Airway epithelial cell (primary cell): ENCODE data around the genes POLR1E, FRMPD1 and TRMT10B.

- RAMPAGE, long total RNA, result no peak
These were observed 1.3 kb downstream of the PAX5 start for GRCh38 chr9:37032588-37033407.

- RAMPAGE, long total RNA, result no peak
These were observed 41.1 kb upstream of the ZCCHC7 start for GRCh38 chr9:37079280-37079639.

DNA sequence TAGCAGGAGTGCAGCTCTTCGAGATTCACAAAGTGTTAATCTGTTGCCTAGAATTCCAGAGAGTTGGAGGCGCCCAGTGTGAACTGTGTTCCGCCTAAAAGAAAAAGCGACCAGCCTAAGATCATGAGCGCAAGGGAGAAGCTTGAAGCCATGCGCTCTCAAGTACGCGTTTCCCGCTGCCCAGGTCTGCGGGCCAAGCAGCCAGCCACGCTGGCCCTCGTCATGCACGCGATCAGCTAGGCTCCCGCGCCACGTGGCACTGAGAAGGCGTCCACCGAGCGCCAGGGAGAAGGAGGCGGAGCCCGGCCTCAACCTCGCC, 514 bp upstream of the ZCCHC7 start:
- RAMPAGE, long total RNA, result no peak

GRCh38 chr9:37149497-37150841, 29.6 kb downstream of the ZCCHC7 start:
- RAMPAGE, long total RNA, result no peak

DNA sequence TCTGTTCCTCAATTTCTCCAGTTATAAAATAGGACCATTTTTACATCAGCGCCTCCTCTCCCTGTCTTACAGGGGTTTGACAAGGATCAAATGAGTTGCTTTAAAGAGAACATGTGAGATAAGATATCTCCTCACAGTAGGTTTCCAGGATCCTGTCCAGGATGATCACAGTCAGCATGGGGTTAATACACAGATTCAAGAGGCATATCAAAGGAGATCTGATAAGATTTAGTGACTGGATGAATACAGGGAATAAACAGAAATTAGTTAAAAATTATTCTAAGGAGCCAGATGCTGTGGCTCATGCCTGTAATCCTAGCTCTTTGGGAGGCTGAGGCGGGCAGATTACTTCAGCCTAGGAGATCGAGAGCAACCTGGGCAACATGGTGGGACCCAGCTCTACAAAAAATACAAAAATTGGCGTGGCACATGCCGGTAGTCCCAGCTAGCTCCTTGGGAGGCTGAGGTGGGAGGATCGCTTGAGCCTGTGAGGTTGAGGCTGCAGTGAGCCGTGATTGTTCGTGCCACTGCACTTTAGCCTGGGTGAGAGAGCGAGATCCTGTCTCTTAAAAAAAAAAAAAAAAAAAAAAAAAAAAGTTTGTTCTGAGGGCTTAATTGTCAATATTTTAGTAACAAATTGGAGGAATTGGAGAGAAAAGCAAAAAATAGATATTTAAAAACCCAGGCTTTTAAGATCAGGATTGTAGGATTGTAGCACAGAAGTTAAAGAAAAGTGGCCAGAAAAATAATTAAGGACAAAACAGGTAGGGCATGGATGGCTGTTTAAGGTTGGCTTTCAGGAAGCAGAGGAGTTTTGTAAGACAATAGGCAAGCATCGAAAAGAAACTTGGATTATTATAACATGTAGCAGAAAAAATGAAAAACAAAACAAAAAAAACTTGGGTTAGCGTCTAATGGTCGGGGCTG, 138.1 kb downstream of the ZCCHC7 start:
- RAMPAGE, long total RNA, result no peak

DNA sequence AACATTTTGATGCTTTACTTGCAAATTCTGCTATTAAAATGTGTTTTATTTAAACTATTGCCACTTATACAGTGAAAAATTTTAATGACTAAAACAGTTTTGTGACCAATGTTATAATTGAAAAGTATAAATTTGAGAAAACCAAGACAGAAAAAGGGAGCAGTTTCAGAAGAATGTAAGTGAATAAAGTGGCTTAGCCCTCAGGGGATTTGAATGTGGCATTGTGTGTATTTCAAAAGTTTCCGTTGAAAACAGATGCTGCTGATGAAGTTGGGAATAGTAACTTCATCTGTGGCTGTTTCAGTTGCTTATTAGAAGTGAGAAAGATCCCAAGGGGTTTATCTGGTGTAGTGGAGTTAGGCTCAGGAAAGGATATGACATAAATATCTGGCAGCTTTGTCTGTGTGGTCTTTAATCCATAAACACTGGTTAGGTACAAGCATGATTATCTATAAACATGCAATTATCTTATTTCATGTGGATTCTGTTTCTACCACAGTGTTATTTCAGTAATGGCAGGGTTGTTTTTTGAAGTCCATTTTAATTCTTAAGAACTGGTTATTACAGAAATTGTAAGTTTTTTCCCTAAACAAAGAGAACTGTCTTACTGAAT, 128.4 kb upstream of the GRHPR start:
- RAMPAGE, long total RNA, result no peak

- RAMPAGE, long total RNA, result no peak
These were observed 80.9 kb upstream of the GRHPR start for GRCh38 chr9:37341197-37342309.

DNA sequence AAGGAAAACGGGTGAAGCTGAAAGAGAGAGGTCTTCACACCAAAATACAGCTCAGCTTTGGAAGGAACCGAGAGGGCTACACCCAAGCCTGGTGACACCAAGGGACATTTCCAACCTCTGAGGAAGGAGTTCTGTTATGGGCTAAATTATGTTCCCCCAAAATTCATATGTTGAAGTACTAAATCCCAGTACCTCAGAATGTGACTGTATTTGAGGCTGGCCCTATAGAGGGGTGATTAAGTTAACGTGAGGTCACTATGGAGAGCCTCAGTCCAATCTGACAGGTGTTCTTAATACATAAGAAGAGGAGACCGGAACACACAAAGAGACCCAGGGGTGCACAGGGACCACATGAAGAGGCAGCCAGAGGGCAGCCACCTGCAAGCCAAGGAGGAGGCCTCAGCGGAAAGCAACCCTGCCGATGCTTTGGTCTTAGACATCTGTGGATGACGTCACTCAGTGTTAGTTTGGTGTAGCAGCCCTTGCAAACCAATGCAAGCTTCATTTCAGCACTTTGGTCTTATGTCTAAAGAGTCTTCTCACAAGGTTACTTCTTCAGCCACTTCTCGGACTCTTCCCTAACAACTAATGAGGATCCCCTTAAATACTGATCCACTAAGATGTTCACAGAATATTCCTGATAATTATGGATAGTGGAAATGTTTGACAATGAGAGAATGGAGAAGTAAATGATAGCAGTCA, 47.7 kb upstream of the GRHPR start:
- RAMPAGE, long total RNA, result no peak

GRCh38 chr9:37429474-37430396, 7.2 kb downstream of the GRHPR start:
- RAMPAGE, long total RNA, result no peak

- RAMPAGE, long total RNA, result no peak
These were observed 17.4 kb downstream of the GRHPR start for GRCh38 chr9:37439741-37440360.

- RAMPAGE, long total RNA, result start-site peak on the plus strand at chr9:37485944-37486018, 213 and 75 reads in 2 replicates
These were observed at the start of gene POLR1E for GRCh38 chr9:37485211-37486332. Gene POLR1E (plus strand): TSS chr9:37485948.

DNA sequence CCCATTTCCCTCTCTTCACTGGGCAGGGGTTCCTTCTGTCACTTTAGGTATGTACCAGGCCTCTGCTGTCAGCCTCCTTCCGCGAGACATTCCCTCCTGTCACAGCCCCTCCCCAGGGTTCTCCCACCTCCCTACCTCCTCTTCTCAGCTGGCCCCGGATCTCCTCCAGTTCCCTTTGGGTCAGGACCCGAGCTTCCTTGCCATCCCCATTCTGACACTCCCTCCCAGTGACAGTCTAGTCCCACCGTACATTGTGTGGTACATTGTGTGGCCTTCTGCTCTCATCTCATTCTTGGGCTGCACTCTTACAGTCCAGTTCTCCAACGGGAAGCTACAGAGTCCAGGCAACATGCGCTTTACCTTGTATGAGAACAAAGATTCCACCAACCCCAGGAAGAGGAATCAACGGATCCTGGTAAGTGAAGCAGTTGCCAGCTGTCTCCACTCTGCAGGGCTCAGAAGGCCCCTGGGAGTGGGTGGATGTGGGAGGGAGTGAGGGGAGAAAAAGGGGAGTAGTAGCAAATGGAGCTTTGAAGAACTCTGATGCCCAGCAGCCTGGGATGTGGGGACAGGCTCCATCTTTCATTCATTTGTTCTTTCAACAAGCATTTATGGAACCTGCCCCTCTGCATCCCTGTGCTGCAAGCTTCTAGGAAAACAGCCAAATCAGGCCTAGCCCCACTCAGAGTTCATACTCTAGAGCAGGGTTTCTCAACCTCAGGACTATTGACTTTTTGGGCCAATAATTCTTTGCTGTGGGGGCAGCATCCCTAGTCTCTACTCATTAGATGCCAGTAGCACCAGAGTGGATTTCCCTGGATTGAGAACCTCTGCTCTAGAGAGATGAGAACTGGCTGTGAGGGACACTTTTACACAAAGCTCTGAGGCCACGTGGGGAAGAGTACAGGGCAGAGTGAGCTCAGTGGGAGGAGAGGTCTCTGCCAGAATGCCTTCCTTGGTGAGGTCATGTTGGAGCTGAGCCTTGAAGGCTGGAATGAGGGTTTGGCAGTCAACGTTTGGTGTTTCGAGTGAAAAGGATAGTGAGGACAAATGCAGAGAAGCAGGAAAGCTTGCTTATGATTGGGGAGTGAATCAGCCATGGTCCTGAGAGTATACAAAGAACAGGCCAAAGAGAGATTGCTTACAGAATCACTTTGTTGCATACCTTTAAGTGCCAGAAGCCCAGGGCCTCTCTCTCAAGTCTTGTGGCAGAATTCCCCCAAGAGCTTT, 1.1 kb downstream of the POLR1E start:
- RAMPAGE, long total RNA, result no peak

- RAMPAGE, long total RNA, result no peak
These were observed at the start of gene FRMPD1 for GRCh38 chr9:37650547-37651666. Gene FRMPD1 (plus strand): TSS chr9:37650954.

- RAMPAGE, long total RNA, result start-site peak on the plus strand at chr9:37753813-37753826, 76 and 21 reads in 2 replicates
These were observed at the start of gene TRMT10B for GRCh38 chr9:37753443-37754410. Gene TRMT10B (plus strand): TSS chr9:37753805.

DNA sequence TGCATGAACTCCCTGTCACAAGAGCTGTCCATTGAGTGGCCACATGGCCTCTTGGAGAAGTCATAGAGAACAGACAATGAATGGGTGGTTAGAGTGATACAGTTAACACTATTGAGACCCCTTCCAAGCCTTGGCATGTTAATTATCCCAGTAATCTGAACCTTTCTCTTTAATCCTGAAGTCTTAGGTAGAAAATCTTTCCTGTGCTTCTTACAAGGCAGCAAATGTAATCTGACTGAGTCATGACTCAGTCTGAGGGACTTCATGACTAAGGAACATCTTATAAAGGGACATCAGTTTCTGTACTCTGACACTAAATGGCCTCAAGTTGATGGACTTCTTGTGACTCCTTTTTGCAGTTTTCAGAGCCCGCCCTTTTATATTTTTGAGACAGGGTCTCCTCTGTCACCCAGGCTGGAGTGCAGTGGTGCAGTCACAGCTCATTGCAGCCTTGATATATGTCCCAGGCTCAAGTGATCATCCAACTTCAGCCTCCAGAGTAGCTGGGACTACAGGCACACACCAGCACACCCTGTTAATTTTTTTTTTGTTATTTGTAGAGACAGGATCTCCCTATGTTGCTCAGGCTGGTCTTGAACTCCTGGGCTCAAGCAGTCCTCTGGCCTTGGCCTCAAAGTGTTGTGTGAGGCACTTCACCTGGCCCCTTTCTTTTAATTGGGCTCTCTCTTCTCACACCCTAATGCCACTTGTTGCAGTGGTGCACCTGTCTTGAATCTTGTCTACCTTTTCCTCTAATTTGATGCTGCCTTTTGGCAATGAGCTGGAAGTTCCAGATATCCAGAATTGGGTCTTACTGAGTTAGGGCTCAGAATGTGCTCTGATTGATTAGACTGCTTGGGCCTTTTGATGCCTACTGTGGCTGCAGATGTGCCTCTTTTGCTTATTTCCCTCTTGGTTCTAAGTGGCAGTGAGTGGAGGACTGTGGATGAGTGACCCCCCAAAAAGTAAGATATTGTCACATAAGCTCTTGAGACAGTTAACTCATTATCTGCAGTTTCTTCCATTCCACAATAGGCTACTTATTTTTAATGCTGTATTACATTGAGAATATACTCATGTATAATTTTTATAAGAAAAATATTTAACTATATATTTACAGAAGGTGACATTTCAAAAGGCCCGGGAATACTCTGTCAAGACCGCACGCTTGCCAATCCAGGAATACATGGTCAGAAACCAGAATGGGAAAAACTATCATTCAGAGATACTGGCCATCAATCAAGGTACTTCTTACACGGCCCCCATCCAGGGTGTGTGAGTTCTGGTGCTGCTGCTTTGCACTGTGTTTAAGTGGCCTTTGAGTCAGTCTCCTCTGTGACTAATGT, 9.2 kb downstream of the EXOSC3 start:
- RAMPAGE, long total RNA, result no peak

DNA sequence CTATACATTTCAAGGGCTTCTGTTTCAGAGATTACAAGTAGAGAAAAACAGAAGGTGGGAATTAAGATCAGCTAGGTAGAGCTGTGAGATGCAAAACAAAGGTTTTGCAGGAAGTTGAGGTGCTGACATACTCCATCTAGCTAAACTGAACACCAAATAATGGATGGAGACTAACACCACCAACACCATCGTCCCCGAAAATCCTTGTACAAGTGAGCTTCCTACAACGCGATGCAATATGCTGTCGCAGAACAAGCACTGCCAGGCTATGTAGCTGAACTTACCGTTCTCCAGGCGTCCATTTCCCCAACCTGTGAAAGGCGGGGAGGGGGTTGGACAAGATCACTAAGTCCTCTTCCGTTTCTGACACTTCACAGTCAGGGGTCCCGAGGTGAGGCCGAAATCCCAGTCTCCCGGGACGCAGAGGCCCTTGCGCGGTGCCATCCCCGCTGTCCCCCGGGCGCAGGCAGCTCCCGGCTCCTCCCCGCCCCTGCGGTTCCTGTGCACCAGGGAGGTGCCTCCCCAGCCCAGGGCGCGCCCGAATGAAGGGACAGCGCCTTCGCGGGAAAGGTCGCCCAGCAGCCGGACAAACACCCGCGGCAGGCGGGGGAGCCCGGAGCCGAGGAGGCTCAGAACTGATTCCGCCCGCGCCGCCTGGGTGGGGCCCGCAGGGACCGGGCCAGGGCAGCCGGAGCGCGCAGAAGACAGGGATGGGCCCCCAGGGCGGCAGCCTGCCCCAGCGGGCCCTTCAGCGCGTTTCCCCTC, 498 bp downstream of the SLC25A51 start:
- RAMPAGE, long total RNA, result no peak

DNA sequence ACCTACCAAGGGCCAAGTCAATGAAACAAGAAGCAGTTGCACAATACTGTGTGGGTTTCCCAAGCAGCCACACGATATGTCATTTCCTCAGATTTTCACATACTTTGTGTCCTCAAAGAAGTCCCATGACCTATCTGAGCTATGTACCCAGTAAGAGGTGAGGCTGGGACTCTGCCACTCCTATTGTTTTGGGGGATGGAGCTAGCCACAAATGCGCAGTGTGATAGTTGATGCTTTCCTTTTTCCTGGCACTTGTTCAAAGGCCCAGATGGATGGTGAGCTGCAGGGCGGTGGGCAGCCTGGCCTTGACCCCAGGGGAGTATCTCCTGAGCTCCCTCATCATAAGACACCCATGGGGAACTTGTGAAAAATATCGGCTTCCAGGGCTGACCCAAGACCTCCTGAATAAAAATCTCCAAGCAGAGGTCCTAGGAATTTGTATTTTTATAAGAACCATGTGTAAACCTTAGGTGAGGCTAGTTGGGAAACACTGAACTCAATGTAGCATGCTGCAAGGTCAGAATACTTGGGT, 4.9 kb upstream of the SLC25A51 start:
- RAMPAGE, long total RNA, result no peak

DNA sequence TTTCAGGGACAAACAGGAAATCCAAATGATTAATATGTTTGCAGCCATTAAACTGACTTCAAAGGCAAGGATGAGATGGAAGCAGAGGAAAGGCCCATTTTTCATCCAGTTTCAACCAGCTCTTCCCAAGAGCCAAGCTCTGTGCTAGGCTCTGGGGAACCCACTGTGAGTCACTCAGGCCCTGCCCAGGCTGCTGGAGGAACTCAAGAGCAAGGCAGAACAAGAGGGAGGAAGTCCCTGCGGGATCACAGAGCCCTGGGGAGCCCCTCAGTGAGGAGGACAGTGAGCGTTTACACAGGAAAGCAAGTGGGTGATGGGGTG, 70.3 kb downstream of the SHB start:
- RAMPAGE, long total RNA, result no peak

GRCh38 chr9:38084257-38084955, 15.4 kb upstream of the SHB start:
- RAMPAGE, long total RNA, result no peak

DNA sequence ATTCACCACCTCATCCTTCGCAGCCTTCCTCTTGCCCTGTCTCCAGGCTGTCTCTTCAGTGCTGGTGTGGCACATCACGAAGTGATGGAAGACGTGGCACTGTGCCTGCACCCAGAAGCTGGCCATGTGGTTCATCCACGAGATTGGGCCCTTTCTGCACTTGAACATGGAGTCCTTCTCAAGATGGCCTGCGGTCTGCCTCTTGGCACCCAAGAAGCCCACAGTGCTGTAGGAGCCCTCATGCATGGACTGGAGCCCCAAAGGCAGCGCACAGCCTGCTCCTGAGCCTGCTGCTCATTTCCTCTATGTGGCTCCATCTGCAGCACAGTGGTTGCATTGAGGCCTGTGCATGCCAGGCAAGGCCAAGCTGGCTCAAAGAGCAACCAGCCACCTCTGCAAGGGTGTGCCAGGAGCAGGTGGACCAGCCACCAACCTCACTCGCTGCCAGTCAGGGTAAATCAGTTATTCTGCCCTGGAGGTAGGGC, 52.4 kb downstream of the ANKRD18A start:
- RAMPAGE, long total RNA, result no peak